ENCODE results near the genes FLAD1 and ADAM15.

- PRO-cap: bidirectional peak, plus-strand start at chr1:154414820, minus-strand start at chr1:154414614
Measured at GRCh38 chr1:154414223-154415163, 9.3 kb downstream of the IL6R start.

DNA sequence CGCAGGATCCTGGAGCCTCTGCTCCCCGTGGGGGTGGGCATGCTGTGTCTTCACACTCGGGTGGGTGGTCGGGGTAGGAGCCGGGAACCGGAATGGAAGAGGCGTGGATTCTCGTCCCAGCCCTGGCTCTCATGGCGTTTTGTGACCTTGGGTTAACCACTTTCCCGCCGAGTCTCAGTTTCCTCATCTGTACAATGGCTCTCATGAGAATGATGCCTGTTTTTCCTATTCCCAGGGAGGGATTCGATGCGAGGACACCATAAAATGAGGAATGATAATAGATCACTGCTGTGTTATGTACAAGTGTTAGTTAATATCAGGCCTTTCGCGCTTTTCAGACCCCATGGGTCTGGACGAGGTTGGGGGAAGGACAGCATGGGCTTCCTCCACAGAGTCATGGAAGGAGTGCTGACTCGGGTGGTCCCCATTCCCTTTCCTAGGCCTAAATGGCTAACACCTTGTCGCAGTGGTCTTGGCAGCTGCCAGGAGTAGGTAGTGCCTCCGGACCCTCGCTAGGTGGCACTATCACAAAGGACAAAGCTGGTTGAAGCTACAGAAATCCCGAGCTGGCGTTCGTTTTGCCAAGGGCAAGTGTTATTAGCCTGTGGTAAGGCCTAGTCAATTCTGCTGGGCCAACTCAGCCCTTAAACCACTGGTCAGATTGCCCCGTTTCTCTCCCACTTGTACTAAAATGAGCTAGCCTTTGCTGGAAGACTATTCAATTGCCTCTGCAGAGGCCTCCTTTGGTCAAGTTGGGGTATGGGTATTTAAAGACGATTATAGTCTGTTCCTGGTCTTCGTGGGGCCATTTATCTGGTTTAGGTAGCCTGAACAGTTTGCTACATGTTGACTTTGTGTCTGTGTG is 938 bp upstream of the UBE2Q1 start:
- PRO-cap: no peak

DNA sequence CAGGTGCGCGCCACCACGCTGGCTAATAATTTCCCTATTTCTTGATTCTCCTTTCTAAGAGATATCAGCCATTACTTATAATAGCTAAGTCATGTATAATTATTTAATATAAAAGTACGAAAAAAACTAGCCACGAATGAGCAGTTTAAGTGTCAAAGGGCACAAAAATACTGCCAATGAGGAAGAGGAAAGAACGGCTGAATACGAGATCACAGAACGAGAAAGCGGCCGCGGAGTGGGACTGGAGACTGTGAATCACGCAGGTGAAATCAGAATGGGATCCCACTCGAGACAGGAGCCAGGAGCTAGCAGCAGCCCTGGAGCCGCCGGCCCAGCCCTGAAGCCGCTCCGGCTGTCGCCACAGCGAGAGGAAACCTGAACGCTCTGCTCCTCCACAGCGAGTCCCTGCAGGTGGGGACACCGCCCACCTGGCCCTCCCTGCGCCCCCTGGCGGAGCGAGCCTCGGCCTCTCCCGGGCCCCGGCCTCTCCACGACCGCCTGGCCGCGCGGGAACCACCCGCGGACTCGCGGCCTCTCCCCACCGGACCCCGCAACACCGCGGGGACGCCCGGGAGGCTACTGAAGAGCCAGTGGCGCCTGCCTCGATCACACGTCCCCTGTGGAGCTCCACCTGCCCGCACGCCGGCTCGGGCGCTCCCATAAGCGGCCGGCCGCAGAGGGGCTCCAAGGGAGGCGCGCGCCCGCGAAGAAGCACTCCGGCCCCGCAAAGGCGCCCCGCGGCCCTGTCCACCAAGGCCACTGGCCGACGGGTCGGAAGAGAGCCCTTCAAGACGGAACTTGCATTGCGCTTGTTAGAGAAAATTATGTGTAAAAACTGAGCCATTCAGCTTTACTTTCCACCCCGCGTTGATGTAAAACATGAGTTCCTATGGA is 109.7 kb downstream of the KCNN3 start:
- PRO-cap: no peak

DNA sequence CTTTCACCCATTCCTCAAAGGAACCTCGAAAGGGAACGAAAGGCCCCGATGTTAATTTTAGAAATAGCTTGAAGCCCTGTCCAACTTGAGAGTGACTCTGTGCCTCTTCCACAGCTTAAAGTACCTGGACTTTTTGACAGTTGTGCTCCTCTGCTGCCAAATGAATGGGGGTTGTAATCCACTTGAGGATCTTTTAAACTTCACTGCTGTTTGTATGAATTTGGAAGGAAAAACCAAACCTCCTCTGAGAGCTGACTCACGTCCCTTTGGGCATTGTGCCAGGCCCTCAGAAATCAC is 78.5 kb downstream of the KCNN3 start:
- PRO-cap: no peak

GRCh38 chr1:154837214-154837984 is 32.7 kb downstream of the KCNN3 start:
- PRO-cap: no peak

DNA sequence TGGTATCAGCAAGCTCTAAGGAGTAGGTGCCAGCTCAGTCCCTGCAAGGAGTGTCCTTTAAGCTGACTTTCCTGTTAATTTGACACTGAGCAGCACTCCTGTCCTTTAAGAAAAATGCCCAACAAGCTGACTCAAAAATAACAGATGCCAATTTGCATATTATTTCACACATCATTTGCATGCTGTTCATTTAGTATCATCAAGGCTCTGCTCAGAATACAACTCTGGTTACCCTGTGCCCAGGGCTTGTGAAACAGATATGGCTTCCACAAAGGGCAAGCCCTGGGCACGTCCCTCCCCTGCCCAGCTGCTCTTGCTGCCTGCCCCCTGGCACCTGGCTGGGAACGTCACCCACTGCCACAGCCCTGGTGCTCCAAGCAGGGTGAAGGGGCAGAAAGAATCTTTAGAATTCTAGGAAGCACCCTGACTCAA is 10.3 kb downstream of the KCNN3 start:
- PRO-cap: no peak

DNA sequence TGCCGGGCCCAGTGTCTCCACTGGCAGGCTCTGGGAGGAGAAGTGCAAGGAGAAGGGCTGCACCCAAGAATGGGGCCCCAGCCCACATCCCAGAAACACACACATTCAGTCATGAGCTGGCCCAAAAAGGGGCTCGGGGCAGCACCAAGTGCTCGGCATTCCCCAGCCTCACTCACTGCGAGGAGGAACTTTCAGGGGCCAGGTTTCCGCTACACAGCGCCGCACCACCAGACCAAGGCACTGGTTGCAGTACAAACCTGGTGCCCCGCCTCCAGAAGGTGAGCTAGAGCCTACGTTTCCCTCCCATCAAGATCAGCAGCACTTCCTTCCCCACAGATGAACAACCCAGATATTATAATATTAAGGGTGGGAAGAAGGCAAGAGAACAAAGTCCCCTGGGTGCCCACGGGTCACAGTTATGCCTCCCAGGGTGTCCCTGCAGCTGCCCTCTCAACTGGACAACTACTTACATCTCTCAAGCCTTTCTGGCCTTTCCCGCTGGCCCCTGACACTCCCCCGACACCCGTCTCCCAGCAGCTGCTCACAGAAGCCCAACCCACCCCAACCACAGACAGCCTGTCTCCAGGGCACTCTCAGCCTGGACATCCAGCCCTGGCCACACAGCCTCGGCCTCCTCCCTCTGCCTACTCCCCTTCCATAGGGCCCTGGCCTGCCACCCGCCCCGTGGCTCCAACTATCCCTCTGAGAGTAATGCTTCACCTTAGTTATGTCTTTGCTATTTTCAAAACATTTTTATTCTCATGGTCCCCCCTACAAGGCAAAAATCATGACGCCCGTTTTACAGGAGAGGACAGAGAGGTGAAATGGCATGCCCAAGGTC is 3.8 kb downstream of the PBXIP1 start:
- PRO-cap: no peak

- PRO-cap: bidirectional peak, plus-strand start at chr1:154983355, minus-strand start at chr1:154983109
Measured at GRCh38 chr1:154982950-154983709, at the start of gene FLAD1. TSS of gene FLAD1 (plus strand) at chr1:154983344.

DNA sequence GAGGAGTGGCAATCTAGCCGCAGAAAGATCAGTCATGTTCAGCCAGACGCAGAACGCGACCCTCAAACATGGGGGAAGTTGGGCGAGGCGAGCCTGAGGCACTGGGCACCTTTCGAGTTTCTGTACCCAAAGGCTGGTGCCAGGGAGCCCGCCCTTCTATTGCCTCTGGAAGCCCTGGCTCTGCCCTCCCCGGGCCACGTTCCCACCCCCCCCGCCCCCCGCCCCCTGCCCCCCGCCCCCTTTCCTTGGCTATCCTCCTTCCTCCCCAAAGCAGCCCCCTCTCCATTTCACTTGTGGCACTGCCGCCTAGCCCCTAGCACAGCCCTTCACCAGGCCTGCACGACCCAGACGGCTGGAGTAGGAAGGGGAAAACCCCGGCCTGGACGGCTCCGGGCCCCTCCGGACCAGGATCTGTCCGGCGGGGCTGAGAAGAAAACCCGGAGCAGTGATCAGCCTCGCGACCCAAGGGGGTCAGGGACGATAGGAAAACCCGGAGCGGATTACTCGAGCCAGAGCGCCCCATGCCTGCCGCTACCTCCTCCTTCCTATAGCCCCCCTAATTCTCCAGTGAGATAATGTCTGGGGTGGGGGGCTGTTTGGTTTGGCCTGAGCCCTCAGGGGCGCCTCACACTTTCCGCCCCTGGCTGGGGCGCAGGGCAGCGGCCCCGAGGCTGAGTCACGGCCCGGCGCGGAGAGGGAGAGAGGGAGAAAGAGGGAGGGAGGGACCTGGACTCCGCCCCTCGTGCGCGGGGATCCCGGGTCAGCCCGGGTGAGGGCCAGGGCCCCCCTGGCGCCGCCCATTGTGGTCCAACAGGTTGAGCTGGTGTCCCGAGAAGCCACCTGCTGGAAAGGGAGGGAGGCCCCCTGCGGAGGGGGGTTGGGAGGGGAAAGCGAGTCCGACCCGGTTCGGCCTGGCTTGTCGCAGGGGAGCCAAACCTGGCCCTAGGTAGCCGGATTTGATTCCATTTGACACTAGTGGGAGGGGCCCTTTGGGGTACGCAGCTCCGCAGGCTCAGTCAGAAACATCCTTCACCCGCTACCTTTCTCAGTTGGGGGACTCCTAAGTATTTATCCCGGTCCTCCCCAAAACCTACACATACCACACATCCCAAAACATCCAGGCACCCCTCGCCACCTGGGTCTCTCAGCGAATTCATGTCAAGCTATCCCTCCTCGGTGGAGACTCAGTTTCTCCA is 1.8 kb upstream of the ZBTB7B start:
- PRO-cap: bidirectional peak, plus-strand start at position 290 of the sequence, minus-strand start at position 120 of the sequence; bidirectional peak, plus-strand start at position 813 of the sequence, minus-strand start at position 680 of the sequence

DNA sequence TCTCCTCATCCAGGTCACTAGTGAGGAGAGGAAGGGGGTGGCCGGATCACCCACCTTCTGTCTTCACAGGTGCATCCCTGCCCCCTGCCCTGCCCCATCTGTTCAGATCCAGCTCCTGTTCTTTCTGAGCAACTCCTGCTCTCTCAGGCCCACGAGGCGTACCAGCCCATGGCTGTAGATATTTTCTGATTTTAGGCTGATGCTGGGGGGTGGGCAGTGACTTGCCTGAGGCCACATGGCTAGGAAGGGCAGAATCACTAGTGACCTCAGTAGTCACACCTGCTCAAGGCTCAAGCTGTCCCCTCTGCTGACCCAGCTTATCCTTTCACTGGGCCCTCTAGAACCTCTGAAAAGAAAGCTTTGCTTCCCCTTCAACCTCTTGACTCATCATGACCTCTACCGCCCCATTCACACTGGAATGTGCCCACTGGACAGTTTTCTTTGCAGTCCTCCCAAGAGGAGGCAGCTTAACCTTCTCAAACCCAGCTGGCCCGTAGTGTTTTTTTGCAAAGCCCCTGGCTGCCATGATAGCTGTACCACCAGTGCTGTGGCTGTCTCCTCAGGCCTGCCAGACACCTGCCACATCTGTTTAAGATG is 14.7 kb downstream of the DCST2 start:
- PRO-cap: no peak

DNA sequence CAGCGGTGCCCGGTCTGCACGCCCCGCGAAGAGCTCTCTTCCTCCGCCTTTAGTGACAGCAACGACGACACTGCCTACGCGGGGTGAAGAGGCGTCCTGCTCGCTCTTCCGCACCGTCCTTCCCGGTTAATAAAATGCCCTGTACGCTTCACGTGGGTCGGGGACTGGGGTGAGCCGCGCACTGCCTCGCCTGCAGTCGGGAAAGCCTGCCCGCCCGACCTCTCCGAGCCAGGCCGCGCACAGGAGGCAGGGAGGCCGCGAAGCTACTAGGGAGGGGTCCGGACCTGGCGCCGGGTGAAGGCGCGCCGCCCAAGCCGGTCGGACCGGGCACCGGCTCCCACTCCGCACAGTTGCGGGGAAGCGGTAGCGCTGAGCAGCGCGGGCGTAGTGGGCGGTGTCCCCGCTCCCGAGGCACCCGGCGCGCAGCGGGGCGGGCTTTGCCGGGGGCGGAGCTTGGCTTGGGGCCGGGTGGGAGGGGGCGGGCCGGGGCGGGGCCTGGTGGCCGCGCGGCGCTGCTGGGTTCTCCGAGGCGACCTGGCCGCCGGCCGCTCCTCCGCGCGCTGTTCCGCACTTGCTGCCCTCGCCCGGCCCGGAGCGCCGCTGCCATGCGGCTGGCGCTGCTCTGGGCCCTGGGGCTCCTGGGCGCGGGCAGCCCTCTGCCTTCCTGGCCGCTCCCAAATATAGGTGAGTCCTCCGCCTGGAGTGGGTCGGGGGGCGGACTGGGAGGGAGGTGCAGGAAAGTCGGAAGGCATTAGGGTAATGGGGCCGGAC is at the start of gene ADAM15:
Gene ADAM15, plus strand, starts transcription at position 535 of the 771 bp plus-strand sequence.
- PRO-cap: bidirectional peak, plus-strand start at position 535 of the sequence, minus-strand start at position 376 of the sequence

GRCh38 chr1:155084550-155085604 is 6.2 kb downstream of the EFNA3 start:
- PRO-cap: unidirectional peak, plus-strand start at chr1:155085024; bidirectional peak, plus-strand start at chr1:155085260, minus-strand start at chr1:155085134; bidirectional peak, plus-strand start at chr1:155085509, minus-strand start at chr1:155085404

DNA sequence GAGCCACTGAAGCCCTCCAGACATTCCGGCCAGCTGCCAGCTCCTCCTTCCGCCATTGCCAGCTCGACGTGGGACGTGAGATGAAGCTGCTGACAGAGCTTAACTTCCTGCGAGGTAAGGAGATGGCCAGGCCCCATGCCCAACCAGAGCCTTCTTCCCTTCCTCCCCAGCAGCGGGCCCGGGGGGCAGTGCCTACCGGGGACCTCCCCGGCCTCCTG is 4.8 kb downstream of the TRIM46 start:
- PRO-cap: no peak

DNA sequence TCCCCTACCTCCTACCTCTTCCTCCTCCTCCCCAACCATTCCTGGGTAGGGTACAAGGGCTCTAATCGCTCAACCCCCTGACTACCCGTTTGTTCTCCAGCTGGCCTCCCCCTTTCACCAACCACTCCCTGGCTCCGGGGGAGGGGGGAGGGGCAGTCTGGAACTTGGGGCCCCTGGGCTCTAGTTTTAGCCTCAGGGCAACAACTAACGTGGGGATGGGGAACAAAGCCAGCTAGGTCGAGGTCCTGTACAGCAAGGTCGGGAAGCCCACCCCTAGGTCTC is 14.7 kb downstream of the THBS3 start:
- PRO-cap: unidirectional peak, plus-strand start at position 38 of the sequence

DNA sequence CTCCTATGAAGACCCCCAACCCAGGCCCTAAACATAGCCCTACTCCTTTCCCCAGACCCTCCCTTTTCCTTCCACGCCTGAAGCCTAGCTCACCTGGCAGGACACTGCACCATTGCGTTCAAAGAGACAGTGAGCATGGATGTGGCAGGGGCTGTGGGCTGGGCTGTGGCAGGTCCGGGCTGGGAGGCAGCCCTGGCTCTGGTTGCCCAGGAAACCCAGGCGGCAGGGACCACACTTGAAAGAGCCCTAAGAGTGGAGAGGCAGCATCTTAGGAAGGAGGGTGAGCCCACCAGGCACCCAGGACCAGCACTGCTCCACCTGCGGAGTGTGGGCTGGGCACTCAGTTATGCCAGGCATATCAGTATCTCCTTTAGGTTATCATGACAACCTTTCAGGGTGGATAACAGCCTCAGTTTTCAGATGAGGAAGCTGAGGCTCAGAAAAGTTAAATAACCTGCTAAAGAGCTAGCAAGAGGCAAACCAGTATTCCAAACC is 6.3 kb downstream of the THBS3 start:
- PRO-cap: no peak

DNA sequence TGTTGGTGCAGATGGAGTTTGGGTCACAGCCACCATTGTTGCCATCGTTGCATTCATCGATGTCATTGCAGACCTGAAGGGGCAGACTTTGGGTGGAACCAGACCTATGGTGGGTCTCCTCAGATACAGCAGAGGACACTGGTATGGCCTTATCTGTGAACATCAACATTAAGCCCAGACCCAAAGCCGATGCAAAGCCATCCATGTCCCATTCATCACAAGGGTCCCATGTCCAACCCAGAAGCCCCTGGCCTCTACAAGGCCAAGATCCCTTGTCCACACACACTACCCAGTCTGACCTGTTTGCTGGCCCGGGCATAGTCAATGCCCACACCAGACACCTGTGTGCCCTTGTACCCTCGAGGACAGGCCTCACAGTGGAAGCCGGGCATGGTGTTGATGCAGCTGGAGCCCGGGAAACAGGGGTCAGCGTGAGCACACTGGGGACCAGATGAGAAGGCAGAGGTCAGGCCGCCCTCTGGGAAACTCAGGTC is 5.7 kb downstream of the THBS3 start:
- PRO-cap: no peak

DNA sequence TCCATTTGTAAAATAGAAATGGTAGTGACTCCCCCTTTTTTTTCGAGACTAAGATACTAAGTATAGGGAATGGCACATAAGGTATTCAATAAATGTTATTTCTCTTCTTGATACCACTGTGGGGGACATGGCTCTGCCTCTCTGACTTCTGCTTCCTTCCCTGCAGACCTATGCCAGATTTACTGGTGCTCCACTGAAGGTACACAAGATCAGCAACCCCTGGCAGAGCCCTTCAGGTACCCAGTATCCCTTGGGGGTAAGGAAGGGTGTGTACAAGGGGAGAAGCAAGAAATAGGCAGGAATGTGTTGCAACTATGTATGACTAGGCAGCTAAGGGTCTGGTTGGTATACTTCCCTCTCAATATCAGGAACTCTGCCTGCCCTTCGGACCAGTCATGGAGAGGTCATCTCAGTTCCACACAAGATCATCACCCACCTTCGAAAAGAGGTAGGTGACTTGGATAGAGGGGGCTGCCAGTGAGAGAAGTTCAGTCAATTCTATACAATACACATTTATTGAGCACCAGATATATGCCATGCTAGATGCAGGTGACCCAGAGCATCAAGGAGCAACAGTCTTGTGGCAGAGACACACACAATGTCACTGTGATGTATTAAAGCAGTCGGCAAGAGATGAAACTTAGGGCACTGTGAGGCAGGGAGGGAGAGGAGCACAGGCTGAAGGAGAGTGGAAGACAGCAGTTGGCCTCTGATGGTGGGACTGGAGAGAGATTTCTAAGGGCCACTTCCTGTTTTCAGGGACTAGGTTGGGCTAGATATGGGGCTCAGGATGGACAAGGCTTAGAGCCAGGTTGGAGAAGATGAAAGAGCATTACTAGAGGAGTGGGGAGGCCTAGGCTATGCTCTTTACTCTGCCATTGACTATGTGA is 1.9 kb downstream of the MTX1 start:
- PRO-cap: no peak

- PRO-cap: no peak
Measured at GRCh38 chr1:155214471-155214887, 6.0 kb downstream of the MTX1 start.

DNA sequence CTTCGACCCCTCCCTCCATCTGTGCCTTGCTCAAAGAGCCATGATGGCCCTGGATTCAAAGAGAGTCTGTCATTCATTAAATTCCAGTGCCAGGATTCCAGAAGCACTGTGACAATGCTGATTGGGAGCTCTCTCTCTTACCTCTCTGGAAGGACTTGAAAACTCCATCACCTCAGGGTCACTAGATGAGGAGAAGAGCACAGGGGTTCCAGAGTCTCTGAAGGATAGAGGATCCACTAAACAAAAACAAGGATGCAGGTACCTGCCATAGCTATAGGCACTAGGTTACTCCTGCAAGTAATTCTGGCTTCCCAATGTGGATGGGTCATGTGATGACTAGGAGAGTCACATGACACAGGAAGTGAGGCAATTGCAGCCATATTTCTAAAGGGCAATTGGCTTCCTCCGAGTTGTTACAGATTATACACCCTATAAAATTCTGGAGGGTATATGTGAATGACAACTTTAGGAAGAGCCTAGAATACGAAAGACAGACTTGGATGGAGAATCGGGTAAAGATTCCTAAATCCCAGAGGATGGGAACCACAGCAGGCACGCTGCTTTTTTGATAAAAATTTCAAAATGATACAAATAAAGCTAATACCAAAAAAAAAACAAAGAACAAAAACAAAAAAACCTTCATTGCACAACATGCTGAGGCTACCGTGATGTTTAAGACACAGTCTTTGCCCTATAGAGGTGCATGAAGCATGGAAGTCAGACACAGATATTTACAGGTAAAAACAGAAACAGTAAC is 10.4 kb downstream of the MTX1 start:
- PRO-cap: no peak

DNA sequence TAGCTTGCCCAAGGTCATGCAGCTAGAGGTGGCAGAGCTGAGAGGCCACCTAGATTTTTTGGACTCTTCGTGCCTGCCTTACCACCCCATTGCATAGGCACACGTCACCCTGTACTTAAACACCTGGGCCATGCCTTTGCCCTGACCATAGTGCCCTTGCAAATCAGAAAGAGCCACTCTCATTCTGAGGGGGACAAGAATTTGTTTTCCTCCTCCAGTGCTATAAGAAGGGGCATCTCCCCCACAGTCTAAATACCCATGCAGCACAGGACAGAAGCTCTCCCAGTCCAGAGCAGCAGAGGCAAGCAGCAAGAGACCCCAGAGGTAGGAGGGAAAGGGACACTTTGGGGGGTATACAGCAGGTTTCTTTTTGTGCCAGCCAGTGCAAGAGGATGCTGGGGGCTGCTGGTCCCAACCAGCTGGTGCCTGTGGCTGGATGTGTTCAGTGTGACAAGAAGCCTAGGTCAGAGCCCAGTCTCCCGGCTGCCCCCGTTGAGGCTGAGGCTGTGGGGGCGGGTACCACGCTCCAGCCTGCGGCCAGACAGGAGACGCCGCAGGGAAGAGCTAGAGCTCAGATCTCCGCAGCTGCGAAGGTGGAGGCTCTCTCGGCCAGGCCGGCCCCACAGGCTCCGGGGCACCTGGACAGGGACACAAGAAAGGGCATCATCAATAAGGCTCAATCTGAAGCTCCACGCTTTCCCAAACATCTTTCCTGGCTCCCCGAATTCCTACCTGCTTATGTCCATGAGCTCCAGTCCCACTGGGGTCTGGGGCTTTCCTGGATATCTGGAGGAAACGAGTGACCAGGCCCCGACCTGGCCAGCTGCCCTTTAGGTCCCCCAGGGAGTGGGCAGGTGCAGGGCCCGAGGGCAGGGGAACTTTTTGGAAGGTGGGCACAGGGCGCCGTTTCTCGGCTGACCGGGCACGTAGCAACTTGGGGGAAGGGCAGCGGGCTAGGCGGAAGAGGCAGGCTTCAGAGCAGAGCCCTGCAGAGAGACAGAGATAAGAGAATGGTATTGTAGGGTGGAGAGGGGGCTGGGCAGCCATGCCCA is 6.6 kb upstream of the GBA1 start:
- PRO-cap: no peak